Metastatic Liver Carcinoma in the Adrenal Gland (tissue), 2 donors: ENCODE measurements around a stretch of chr22.

- PRO-cap, 2 experiments = no peak in any of the 2 experiments
These were observed 34.0 kb downstream of the ISX start for GRCh38 chr22:35099906-35100375.

- PRO-cap, 2 experiments = no peak in any of the 2 experiments
These were observed 37.0 kb downstream of the ISX start for GRCh38 chr22:35102757-35103622.

DNA sequence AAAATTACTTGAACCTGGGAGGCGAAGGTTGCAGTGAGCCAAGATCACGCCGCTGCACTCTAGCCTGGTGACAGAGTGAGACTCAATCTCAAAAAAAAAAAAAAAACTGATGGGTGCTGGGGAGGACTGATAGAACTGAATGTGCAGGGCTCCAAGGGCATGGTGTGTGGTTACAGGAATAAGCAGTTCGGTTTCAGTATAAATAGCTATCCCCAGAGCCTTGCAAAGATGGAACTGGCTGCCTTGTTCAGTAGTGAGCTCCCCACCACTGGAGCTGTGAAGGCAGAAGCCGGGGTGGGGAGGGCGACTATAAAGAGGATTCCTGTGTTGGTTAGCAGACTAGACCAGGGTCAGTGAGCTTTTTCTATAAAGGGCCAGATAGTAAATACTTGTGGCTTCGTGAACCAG lies 5.9 kb downstream of the TOM1 start:
- PRO-cap, 2 experiments = no peak in any of the 2 experiments

- PRO-cap, 2 experiments = no peak in any of the 2 experiments
These were observed 39.8 kb upstream of the HMOX1 start for GRCh38 chr22:35341121-35341502.

DNA sequence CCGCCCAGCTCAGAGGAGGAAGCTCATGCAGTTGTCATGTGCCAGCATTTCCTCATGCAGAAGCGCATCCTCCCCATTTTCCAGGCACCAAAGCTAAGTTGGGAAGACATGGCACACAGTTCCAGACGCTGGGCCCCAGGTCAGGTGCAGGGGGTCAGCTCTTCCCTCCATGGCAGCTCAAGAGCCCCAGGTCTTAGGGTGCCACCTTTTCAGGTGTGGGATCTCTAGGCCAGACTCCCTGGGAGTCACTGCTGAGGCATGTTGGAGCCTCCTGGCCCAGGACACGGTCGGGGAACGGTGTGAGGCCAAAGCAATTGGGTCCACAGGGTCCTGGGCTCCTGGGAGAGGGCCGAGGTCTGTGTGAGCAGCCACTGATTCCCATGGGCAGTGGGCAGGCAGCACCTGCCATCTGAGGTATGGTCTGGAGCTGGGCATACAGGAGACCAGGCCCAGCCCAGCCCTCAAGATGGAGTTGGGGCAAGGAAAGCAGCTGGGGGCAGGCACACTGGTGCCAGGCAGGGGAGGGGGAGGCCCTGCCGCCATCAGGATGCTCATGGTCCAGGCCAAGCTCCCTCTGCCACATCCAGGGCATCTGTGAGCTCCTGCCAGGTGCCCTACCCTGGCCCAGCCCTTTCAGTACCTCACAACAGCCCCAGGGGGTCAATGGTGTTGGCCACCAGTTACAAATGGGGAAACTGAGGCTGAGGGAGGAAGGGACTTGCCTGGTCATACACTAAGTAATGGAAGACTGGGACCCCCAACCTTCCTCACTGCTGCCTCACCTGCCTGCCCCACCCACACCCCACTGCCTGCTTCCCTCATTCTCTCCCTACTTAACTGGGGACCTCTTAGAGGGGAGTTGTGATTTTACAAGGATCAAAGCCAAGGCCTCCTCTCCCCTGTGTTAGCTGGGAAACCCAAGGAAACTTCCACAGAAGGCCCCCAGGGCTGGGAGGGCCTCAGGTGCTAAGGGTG lies 32.1 kb upstream of the HMOX1 start:
- PRO-cap, 2 experiments = no peak in any of the 2 experiments

DNA sequence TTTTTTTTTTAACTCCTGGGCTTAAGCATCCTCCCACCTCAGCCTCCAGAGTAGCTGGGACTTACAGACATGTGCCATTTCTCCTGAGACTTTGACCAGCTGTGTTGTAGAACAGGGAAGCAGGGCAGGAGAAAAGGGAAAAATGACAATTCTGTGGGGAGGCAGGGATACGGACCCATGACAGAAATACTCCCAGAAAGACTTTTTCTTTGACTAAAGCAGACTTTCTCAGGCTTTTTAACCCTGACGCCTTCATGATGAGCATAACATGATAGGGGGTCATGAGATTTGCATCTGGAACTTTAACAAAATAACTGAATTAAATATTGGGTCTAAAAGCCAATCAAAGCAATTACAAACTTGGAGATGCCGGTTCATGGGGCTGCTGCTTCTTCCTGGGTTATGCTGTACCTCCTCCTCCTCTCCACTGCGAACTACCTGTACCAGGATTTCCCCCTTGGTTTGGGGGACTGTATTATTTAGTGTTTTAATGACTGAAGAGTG lies 930 bp downstream of the HMOX1 start:
- PRO-cap, 2 experiments = no peak in any of the 2 experiments

GRCh38 chr22:35894378-35895268 lies 134.0 kb downstream of the RBFOX2 start:
- PRO-cap, 2 experiments = no peak in any of the 2 experiments

- PRO-cap, 2 experiments = no peak in any of the 2 experiments
These were observed 114.2 kb downstream of the RBFOX2 start for GRCh38 chr22:35914457-35914866.

GRCh38 chr22:35914867-35915260 lies 113.8 kb downstream of the RBFOX2 start:
- PRO-cap, 2 experiments = no peak in any of the 2 experiments

DNA sequence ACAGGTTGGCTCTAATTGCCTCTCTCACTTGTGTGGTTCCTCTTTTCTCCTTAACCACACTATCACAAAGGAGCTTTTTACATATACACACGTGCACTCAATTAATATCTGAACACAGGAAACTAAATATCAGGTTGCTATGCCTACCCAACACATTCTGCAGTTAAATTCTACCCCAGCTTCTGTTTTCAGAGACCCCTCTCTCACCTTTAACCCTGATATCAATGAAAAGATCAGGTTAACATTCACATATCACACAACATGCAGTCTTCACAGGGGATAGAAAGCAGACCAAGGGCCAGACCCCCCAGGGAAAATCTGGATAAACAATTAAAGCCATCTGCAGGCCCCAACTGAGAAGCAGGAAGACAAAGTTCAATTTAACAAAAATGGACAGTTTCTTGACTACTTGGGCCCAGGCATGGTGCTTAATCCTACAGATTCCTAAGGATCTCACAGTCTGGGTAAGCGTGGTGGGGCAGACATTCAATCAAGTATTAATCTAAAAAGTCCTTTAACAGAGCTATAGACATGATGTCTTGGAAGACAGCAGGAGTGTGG lies 10.8 kb downstream of the RBFOX2 start:
- PRO-cap, 2 experiments = no peak in any of the 2 experiments

GRCh38 chr22:36156305-36157446 lies 3.9 kb downstream of the APOL3 start:
- PRO-cap, 2 experiments = peak in 2 of 2 experiments; most common plus-strand start chr22:36157332 (in 1); most common minus-strand start chr22:36157275 (in 2)

DNA sequence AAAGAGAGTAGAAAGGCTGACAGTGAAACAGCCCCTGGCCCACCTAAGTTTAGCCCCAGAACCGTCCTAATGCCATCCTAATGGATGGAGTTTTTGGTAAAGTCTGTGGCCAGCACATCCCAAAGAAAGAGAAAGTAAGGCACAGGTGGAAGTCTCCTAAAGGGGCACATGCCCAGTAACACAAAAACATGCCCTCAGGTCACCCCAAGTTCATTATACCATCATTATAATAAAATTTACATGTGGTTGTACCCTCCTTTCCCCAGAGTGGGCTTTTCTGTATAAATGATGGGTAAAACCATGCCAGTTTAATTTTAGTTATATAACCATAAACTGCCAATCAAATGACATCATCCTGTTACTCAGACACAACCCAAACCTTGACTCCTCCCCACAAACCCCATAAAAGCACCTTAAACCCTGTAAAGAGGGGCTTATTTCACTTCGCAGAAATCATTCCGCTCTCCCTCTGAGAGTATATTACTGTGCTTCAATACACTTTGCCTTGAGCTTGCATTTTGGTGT lies 5.4 kb upstream of the APOL3 start:
- PRO-cap, 2 experiments = no peak in any of the 2 experiments

DNA sequence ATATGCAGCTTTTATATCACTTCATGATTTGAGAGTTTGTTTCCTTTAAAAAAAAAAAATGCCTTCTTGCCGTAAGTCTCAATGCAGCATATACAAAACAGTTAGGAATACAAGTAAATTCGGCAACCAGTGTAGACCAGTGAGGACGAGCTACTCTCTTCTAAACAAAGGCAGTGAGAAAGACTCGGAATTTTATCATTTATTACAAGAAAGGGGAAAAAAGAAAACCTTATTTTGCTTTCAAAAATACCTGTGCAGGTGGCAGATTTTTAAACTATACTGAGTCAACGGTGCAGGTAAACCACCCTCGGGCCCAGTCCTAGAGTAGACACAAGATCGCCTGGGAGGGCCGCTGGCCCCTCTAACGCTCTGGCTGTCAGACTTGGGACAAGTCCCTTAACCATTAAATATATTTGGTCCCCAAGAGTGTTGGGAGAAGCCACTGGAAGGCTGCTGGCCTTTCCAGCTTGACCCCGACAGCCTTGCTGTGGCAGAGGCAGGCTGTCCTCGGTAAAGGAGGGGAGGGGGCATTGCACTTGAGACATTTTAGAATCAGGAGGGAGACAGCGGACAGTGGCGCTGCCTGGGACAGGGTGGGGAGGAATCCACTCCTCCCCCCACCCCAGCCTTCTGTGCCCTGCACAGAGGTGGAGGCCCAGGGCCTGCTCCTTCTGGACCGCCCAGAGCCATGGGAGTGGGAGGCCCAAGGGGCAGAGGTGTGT lies 28.7 kb downstream of the APOL1 start:
- PRO-cap, 2 experiments = no peak in any of the 2 experiments

DNA sequence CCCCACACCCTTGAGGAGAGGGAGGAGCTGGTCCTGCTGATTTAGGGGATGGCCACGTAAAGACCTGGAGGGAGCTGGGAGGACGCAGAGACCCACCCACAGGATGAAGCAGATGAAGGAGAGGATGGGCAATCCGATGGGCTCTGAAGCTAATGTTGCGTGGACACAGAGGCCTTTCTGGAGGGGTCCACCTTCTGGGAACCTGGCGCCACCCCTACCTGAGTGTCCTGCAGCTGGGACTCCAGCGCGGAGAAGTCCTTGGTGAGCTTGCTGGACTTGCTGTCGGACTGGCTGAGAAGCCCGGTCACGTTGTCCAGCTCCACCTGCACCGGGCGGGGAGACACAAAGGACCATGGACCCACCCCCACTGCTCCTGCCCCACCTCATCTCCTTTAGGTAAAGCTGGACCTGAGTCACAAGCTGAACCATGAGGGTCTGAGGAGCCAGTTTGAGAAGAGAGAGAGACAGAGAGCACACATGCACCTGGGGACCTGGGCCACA lies 40.7 kb downstream of the APOL1 start:
- PRO-cap, 2 experiments = no peak in any of the 2 experiments

GRCh38 chr22:36294042-36294431 lies 41.1 kb downstream of the APOL1 start:
- PRO-cap, 2 experiments = no peak in any of the 2 experiments

DNA sequence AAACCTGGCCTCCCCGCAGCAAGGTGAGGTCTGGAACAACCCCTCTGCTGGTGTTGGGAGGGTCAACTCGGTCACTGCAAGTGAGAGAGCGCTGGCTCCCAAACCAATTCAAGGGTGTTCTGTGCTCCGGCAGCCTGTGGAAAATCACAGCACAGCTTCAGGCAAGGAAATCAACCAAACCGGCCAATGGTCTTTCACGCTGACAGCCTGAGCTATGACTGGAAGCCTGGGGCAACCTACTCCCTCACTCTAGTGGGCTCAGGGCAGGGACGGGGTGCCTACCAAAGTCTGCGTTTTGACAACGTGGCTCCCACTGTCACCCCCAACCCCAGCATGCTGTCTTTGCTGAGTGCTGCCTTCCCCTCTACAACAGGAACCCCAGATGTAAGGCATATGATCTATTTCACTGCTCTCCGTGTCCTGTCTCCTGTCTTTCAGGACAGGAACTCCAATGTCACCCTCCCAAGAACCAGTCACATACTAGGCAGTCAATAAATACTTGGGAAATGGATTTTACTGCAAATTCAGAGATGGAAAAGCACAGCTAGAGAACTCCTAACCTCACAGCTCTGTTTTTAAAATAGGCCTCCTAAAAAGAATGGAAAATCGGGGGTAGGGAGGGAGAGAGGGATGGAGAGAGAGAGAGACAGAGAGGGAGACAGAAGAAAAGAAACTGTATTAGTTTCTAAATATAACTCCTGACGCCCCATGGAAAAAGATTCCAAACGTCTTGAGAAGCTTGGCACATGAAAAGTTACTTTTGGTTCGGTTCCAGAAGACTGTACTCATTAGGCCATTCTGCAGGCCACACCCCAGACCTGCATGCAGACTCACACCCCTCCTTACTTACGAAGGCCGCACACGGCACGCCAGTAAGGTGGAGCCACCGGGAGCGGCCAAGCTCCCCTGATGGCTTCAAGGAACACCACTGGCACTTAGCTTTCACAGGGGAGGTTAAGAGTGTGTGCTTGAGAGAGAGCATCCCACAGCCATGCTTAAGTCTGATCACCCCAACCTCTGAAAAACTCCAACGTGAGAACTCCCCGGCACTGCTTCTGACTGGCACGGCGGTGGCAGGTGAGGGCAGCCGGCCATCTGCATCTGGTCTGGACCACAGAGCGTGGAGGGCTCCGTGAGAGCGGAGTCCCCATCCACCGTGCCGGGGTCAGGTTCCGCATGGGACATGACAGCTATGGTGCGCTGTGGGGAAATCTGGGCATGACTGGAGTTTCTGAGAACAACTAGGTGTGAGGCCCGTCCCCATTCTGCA lies 62.8 kb downstream of the MYH9 start:
- PRO-cap, 2 experiments = no peak in any of the 2 experiments

DNA sequence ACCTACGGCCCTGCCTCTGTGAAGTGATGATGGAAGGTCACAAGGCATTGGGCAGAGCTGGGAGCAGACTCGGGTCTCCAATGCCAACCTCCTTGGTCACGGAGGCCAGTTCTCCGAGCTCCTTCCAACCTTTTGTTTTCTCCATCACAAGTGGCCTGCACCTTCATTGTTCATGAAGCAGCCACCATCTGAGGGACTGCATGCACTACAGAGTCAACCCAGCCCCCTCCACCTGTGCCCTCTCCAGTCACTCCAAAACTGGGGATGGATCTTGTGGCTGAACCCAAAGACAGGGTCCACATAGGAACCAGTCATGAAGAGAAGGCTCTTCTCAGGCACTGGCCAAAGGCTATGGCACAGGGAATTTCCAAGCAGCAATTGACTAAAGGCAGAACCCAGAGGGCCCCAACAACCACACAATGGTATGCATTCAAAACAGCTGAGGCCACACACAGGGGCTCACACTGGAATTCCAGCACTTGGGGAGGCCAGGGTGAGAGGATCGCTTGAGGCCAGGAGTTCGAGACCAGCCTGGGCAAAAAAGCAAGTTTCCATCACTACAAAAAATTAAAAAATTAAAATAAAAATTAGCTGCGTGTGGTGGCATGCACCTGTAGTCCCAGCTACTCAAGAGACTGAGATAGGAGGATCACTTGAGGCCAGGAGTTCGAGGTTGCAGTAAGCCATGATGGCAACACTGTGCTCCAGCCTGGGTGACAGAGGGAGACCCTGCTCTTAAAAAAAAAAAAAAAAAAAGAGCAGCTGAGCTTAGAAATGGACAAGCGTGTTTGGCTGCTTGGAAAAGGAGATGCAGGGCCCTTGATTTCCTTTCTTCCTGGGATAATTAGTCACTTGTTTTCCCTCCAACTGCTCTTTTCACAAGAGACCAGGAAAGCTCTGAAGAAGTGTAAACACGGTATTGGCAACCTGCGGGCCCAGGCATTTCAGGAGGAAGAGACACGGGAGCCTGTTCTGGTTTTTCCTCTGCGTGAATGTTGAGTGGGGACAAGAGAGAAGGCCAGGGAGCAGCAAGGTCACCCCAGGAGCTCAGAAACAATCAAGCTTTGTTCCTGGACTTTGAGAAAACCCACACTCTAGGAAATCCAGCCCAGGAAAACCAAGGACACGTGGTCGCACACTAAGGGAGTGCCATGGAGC lies 44.6 kb downstream of the MYH9 start:
- PRO-cap, 2 experiments = no peak in any of the 2 experiments

GRCh38 chr22:36361414-36361875 lies 26.3 kb downstream of the MYH9 start:
- PRO-cap, 2 experiments = peak in 2 of 2 experiments; most common minus-strand start chr22:36361700 (in 2)

GRCh38 chr22:36399461-36399761 lies 11.6 kb upstream of the MYH9 start:
- PRO-cap, 2 experiments = no peak in any of the 2 experiments

DNA sequence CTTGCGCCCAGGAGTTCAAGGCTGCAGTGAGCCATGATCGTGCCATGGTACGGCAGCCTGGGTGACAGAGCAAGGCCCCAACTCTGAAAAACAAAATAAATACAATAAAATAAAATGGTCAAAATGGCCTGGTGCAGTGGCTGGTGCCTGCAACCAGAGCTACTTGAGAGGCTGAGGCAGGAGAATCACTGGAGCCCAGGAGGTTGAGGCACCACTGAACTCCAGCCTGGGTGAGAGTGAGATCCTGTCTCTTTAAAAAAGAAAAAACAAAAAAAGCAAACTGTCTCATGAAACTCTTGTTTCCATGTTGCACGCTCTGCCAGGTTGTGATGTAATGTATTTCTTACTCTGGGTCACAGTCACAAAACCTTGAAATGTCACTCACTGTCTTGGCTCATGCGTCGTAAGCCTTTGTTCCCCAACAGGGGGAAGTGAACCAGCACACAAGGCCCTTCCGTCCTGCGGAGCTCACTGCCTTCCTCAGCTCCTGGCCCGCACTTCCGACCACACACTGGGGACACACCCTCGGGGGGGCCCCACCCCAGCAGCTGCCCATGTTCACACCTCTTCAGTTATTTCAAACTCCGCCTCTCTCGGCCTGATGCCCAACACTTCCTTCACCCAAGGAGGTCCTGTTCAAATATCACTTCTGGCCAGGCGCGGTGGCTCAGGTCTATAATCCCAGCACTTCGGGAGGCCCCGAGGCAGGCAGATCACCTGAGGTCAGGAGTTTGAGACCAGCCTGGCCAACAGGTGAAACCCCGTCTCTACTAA lies 29.8 kb downstream of the TXN2 start:
- PRO-cap, 2 experiments = no peak in any of the 2 experiments